ENCODE measurements around the gene MAP3K2.

DNA sequence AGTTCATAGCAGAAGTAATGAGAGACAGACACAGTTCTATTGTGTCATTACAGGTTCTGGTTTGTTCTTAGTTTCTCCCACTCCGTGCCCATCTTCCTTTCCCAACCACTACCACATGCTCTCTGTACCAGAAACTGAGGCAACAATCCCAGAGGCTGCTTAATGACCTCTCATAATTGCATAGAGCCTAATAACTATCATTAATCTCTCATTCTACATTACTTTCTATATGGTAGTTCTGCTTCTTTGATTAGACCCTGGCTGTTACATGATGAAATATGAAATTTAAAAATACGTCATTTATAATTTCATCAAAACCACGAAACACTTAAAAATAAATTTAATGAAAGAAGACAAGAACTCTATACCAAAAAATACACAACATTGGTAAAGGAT, 60.6 kb upstream of the GYPC start:
- PRO-cap = no peak

DNA sequence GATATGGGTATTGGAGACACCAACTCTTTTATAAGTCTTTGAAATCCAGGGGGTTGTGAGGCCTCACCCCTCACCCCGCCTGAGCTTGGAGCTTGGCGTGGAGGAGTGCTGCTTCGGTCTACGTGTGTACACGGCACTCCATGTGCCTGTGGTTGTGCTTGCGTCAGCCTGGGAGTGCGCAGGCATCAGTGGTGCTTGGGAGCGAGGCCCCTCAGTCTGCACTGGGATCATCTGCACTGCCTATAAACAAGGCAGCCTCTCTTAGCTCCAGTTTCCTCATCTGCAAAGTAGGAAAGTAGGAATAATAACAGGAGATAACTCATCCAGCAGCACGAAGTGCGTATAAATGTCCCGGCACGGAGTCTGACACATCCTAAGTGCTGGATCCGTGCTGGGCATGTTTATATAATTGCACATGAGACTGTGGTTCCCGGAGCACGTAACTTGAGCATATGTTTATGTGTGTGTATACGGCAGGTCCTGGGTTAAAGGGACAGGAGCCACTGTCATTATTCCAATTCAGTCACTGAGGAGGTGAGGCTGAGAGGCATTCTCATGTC, 1.3 kb downstream of the GYPC start:
- PRO-cap = no peak

GRCh38 chr2:126680754-126681014, 24.7 kb downstream of the GYPC start:
- PRO-cap = no peak

GRCh38 chr2:127063526-127064456, 43.2 kb downstream of the BIN1 start:
- PRO-cap = no peak

DNA sequence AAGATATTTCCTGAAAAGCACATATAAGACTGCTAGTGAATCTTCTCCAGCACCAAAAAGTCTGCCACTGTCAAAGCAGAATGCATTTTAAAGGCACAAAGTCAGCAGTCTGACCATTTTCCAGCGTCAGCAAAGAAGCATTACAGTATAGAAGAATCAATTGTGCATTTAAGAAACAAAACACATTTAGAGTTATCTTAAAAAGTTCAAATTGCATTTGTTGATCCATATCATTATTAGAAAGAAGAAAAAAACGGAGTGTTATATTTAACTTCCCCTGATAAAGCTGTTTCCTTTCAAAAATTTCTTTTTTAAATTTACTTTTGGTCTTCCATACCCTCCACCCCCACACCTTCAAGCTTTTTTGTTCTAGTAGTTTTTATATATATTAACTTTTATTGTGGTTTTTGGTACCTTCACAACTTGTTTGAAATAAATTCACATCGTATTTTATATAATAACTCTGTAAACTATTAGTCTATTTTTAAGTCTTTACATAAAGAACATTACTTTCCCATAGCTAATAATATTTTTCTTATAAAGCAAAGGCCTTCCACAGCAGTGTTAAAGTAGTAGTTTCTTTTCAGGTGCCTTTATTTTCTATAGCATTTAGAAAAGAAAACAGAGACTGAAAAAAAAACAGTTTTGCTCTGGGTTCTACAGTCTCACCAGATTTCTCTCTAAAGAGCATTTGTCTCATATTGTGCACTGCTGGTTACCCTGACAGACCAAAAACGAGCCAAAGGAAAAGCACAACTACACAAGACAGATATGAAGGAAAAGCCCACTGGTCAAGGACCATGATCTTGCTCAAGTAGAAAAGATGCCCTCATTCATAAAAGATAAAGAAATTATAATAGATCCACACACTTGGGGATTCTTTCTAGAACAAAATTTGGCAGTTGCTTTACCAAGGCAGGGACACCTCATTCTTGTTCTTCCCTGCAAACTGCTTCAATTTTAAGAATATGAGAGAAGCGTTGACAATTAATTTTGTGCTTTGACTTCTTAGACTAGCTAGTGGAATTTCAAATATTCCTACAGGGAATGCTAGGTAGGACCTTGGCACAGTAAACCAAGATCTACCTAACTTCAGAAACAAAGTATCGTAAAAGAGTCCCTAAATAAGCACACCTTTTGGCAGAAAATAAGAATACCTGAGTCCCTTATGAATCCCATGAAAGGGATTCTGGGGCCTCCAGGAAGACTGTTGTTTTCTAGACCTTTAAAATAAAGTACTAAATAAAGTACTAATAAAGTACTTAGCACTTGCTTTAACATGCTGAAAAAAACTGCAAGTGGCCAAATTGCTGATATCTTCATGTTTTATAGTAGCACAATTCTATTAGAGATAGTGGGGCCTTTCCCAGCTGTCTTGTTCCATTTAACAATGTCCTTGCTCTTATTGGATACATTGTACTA, 11.0 kb upstream of the ERCC3 start:
- PRO-cap = no peak

GRCh38 chr2:127338501-127339271, 44.7 kb upstream of the ERCC3 start:
- PRO-cap = no peak

- PRO-cap = no peak
Observed at GRCh38 chr2:127359637-127360117, 28.1 kb downstream of the MAP3K2 start.

DNA sequence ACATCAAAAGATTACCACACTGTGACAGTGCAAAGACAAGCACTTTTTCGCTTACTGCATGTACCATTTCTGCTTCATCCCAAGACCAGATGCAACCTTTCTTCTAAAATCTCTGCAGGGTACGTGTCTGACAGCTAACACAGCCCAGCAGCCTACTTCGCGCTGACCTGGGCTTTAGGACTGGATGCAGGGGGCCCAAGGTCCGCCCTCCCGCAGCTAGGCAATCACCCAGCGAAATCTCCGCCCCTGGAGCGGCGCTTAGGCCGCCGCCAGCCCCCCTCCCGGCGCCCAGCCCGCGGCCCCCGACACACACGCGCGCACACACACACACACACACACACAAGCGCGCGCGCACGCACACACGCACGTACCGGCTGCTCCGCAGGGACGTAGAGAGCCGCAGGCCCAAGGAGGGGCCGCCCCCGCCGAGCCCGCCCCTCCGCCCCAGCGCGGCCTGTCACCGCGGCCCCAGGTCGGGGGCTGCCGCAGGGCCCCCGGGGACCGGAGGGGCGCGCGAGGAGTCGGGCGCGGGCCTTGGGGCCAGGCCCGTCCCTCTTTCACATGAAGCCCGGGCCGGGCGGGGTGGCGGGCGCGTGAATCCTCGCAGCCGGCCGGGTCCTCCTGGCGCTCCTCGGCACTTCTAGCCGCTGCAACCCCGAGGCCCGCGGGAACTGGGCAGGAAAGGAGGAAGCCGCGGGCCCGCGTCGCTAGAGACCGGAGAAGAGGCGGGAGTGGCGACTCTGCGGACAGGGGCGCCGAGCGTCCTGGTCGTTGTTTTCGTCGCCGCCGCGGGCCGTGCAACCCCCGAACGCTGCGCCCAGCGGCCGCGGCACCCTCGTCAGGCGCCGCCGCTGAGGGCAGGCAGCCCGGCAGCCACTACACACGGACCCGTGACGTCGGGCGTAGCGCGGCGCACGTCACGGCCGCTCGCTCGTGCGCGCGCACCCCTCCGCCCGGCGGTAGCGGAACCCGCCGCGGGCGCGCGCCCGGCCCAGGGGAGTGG, at the start of gene MAP3K2:
MAP3K2 (minus strand) TSS at position 895 of the 1,003 bp plus-strand sequence.
- PRO-cap = bidirectional peak, plus-strand start at position 717 of the sequence, minus-strand start at position 636 of the sequence; bidirectional peak, plus-strand start outside the sequence, minus-strand start at position 892 of the sequence

- PRO-cap = no peak
Observed at GRCh38 chr2:127407686-127407997, 10.6 kb upstream of the PROC start.

GRCh38 chr2:127411860-127412682, 6.2 kb upstream of the PROC start:
- PRO-cap = no peak

GRCh38 chr2:127423434-127424070, 5.3 kb downstream of the PROC start:
- PRO-cap = no peak

GRCh38 chr2:127455535-127456165, 37.4 kb downstream of the PROC start:
- PRO-cap = no peak

DNA sequence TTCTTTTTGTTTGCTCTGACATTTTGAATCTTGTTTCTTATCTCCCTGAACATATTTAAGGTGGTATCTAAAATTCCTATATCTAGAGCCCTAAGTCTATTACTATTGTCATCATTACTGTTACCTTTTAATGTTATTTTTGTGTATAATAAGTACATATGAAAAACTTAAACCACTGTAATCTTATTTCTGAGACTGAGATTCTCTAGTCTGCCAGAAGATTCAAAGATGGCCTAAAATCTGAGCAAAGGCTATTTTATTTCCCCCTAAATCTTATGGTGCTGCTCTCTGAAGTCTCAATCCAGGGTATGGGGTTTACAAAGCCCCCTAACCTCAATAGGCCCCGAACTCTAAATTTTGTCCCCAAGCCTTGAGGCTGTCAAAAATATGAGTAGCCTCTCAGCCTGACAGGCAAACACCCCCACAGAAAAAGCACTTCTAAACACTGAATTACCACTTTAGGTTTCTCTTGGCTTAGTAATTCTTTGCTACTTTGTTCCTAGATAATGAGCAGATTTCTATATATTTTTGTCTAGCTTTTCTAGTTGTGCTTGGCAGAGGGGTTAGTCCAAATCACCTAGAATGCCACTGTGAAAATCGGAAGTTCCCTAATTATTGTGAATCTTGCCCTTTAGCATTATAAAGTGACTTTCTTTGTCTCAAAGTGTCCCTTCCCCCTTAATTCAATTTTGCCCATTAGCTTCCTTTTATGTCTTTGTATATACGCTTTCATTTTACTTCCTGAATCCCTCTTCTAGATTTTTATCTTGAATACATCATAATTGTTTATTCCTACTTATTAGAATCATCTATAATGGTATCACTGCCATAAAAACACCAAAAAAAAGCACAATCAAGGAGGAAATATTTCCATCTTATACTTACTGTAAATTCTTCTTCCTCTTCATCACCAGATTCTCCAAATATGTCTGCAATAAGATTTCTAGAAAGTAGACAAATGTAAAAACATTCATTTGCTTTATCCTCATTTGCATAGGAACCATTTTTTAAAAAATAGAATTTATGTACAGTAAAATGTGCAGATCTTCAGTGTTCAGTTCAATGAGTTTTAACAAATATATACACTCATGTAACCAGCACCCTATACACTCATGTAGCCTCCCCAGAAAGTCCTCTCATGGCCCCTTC, 24.0 kb downstream of the IWS1 start:
- PRO-cap = no peak

GRCh38 chr2:127561877-127562213, 26.4 kb downstream of the MYO7B start:
- PRO-cap = no peak

DNA sequence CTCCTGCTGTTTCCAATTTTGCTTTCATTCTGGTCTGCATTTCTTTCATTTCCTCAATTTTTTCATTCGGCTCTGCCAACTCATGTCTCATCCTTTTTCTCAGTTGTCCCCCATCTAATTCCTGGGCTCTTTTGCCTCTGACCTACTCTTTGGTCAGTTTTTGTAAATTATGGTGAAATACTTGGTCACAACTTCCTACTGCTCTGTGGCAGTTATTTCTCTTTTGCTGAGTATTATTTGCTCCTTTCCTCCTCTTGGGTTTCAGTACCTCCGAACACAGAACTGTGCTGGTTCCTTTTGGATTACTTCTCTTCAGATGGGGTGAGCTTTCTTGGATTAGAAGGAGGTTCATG, 27.5 kb downstream of the MYO7B start:
- PRO-cap = no peak

DNA sequence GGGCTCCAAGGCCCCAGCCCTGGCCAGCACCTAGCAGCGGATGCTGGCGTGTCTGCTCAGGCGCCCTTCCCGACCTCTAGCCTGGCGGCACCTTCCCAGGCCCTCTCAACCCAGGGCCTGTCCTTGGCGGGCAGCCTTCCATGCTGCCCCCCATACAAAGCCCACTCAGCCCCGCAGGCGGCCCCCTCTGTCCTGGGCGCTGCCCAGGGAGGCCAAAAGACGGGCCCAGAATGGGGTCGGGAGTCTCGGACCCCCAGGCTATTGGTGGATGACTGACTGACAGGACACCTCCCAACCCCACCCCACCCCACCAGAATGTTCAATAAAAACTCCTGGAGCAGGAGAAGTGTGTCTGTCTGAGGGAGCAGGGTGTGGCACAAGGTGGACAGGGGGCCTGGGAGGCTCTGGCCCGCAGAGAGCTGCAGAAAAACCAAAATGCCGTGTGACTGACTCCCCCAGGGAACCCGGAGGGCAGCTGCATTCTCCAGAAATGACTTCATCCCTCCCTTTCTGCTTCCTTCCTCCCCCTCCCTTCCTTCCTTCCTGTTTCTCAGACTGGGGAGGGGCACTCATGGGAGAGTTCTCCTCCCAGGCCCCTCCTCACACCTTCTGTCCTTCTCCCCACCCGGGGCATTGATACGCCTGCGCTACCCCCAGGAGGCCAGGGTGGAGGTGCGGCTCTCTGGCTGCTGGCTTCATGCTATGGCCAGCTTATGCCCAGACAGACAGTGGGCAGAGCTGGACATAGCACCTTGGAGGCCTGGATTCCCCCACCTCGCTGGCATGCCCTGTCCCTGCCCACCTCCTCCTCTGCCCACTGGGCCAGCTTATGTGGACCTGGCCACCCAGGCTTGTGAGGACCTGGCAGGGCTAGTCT, 8.3 kb upstream of the GPR17 start:
- PRO-cap = no peak

GRCh38 chr2:127641862-127642511, 4.0 kb upstream of the GPR17 start:
- PRO-cap = no peak

DNA sequence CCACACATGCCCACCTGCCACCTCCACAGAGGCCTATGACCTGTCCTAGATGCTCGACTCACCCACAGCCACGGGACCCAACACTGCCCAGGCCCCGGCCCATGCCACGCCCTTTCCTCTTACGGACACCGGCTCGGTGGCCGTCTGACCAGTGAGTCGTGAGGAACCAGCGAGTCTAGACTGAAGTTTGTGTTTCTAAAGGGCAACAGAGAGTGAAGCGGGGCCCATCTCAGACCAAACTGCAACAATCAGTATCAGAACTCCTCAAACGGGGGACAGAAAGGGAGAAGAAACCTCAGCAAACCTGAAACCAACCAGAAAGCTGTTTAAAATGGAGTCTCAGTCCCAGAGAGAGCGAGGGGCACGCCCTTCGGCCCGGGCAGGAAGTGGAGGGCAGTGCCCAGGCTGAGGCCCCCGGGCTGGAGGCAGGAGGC, 706 bp downstream of the GPR17 start:
- PRO-cap = no peak

- PRO-cap = no peak
Observed at GRCh38 chr2:127664462-127665048, 10.8 kb downstream of the LIMS2 start.

DNA sequence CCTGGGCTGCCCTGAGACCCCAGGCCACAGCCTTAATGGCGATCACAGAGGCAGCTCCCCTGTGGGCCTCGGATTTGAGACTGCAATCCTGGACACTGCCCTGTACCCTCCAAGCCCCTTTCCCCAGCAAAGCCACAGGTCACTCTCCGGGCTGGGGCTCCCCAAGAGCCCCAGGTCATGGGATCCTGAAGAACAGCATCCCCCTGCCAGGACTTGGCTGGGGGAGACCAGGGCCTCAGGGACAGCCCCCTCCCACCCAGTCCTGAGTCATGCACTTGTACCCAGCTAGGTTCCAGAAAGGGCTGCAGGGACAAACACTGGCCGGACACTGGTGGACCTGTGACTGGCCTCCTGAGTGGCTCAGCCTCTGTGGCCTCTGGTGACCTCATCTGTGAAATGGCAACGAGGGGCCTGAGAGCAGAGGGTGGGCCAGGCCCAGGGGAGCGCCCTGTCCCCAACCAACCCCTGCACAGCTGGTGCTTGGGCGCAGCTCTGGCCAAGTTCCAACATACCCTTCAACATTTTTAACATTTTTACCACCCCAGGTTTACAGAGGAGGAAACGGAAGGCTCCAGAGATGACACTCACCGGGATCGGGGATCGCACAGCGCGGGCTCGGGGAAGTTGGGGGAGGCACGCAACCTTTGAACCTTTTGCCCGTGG, 1.2 kb downstream of the LIMS2 start:
- PRO-cap = no peak

All from SUDHL5 (cell line).